Neural crest cell (in vitro differentiated cells): ENCODE measurements around the gene CROCC.

GRCh38 chr1:16459197-16460438 lies 19.1 kb downstream of the NECAP2 start:
- PRO-cap = no peak

DNA sequence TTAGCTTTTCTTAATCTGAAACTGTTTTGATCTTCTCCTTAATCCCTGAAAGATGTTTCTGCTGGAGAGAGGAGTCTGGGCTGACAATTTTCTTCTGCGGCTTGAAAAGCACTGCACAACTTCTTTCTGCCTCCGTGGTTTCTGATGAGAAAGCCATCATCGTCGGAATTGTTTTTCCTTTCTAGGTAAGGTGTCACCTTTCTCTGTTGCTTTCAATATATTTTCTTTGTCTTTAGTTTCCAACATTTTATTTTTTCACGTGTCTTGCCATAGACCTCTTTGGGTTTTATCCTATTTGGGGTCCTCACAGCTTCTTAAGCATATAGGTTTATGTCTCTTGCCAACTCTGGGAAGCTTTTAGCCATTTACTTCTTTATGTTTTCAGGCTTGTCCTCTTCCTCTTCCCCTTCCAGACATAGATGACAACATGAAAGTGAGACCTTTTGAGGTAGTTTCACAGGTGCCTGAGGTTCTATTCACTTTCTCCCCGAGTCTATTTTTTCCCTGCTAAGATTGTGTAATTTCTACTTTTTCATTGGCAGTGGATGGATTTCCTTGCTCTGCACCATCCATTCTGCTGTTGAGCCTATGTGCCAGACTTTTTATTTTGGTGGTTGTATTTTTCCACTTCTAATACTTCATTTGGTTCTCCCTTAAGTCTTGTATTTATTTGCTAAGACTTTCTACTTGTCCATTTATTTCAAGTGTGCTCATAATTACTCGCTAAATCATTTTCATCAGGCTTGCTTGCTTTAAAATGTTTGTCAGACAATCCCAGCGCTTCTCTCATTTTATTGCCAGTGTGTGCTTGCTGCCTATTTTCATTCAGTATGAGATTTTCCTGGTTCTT lies 32.7 kb downstream of the NECAP2 start:
- PRO-cap = no peak

DNA sequence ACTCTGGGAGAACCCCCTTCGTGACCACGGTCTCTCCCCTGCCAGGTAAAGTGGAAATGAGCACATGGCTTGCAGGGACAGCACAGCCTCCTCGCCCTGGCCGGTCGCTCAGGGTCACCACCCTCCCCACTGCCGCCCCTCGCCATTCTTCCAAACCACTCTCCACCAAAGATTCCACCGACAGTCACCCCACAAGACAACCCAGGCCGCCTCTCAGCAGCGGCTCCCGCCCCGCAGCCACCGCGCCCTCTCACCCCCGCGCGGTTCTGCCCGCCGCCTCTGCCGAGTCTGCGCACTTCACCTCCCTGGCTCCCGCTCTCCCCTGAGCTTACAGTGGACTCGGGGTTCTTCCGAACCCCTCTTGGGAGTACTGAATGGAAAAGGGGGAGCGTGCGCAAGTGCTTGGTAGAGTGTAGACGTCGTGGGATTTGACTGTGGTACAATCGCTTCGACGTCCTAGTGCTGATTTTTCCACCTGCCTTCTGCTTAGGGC lies 93.7 kb downstream of the NECAP2 start:
- PRO-cap = no peak

DNA sequence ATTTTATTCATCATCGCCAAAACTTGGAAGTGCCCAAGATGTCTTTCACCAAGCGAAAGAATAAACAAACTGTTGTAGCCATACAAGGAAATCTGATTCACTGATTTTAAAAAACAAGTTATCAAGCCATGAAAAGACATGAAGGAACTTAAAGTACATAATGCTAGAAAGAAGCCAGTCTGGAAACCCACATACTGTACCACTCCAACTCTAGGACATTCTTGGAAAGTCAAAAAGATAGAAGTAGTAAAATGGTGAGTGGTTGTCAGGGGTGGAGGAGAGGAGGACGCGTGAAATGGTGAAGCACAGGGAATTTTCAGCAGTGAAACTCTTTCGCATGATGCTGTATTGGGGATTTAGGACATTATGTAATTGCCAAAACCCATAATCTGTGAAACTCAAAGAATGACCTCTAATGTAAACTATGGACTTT lies 165.5 kb downstream of the NECAP2 start:
- PRO-cap = no peak

DNA sequence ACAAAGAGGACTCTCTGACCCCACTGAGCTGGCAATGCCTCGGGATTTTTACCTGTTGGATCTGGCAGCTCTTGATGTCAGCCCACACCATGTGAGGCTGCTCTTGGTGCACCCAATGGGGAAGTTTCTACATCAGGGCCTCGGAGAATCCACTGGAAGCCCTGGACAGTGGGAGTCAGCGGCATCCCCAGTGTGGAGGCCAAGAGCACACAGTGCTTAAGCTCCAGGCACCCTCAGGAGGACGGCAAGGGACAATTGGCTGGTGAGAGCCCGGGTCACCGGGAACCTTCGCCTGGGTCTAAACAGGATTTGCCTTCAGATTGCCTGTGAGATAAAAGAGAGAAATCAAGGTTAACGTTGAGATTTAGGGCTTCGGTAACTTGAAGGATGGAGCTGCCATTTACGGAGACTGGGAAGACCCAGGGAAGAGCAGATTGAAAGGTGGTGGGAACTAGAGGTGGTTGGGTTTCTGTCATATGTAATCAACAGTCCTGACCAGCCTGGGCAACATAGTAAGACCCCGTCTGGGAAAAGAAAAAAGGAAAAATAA lies 168.0 kb downstream of the NECAP2 start:
- PRO-cap = no peak

DNA sequence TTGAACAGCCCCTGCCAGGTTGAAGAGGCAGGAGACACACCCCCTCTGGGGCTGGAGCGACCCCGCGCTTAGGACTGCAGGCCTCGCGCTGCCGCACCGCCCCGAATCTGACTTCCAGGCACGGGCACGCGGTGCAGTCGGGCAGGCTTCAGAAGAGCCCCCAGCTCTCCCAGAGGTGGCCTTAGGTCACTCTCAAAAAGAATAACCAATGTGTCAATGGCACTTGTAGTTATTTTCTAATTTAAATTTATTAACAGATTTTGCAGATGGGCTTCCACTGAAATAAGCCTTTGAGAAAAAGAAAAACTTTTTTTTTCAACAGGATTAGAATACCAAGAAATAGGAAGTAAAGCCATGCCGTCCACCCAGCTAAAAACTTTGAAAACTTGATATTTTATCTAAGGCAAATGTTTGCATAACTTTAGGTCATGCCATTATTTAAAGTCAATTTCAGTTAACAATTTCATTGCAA lies 173.3 kb downstream of the NECAP2 start:
- PRO-cap = bidirectional peak, plus-strand start at position 110 of the sequence, minus-strand start at position 105 of the sequence

DNA sequence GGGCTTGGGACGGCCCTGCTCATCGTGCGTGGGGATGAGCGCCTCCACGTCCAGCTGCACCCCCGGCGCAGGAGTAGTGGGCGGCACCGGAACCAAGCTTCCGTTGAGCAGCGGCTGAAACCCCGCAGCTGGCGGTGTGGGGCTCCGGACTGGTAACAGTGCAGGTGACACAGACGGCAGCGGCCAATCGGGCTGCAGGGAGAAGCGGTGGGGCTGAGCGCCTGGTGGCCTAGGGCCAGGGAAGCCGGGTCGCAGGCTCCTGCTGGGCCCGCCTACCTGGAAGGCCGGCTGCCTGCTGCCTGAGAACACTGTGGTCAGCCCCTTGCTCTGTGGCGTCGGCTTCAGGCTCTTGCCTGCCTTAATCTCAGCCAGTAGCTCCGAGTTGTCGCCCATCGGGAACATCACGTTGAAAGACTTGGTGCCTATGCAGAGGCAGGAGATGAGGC lies 225.2 kb upstream of the CROCC start:
- PRO-cap = no peak

DNA sequence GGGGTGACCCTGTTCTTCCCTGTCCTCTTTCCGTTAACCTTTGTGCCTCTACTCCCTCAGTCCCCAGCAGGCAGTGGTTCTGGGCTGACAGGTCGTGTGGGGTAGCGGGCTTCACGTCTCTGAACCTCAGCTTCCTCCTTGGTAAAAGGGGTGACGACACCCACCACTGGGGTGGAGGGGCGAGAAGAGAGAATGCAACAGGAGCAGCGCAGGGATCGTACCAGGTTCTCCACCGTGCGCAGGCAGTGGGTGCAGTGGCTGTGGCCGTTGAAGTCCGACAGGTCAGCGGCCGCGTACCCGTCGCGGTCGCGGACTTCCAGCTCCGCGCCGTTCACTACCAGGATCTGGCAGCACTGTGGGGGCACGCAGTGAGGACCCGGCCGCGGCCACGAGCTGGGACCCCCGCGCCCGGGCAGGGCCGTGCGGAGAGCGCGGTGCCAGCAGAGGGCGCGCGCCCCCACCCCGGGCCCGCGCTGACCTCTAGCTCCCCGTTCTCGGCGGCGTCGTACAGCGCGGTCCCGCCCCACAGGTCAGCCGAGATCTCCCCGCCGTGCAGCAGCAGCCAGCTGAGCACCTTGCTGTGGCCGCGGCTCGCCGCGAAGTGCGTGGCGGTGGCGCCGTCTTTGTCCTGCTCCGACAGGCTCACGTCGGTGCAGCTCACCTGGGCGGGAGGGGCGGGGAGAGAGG lies 214.5 kb upstream of the CROCC start:
- PRO-cap = no peak

DNA sequence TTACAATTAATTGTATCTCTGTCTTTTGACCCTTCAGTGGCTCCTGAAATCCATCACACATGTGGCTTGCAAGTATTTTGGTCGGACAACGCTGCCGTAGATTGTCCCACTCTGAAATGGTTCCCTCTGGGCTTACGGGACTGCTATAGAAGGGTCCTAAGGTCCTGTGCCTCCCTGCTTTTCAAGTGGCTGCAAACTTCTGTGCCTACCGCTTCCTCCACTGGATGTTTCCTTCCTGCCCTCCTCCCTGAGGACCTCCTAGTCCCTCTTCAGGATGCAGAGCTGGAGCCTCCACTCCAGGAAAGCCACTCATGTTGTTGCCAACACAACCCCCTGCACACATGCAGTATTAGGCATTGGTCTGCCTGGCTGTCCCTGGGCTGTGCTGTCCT lies 155.1 kb upstream of the CROCC start:
- PRO-cap = no peak

DNA sequence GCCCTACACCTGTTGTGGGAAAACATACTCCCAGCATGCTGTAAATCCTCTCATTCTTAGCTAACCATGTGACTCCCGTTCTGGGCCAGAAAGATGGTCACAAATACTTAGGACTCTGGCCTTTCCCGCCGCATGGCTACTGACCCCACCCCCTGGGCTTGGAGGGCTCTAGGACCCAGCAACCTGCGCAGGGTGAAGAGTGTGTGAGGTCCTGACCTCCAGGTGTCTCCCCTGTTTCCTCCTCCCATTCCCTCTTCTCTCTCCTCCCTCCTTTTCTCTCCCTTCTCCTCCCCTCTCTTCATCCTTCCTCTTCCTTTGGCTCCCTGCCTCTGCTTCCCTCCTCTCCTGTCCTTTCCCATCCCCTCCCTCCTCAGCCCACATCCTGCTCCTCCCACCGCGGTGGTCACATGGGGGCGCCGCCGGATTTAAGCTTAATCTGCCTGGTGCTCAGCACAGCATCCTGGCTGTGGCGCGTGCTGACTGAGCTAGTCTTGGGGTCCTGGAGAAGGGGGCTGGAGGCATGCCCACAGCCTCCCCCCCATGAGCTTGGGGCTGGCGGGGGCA lies at the start of gene CROCC:
CROCC (plus strand) TSS at position 453 of the 564 bp plus-strand sequence.
- PRO-cap = bidirectional peak, plus-strand start at position 453 of the sequence, minus-strand start at position 331 of the sequence

GRCh38 chr1:17201177-17201478 lies 3.8 kb upstream of the PADI1 start:
- PRO-cap = no peak

DNA sequence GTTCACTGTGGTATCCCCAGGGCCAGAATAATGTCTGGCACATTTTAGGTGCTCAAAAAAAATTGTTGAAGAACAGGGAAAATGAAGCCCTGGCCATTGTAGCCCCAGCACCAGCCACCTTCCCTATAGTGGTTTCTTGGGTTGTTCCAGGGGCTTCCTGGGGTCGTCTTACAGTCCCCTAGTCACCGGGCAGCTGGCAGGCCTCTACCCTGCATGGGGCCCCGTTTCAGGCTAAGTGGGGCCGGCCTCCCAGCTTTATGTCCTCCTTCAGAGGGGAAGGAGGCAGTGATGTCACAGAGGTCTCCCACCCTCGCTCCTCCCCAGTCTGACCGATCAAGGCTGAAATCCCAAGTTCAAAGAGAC lies 3.4 kb upstream of the PADI1 start:
- PRO-cap = no peak

GRCh38 chr1:17355801-17356222 lies 16.2 kb upstream of the PADI6 start:
- PRO-cap = no peak

GRCh38 chr1:17377332-17377551 lies 5.2 kb downstream of the PADI6 start:
- PRO-cap = no peak

DNA sequence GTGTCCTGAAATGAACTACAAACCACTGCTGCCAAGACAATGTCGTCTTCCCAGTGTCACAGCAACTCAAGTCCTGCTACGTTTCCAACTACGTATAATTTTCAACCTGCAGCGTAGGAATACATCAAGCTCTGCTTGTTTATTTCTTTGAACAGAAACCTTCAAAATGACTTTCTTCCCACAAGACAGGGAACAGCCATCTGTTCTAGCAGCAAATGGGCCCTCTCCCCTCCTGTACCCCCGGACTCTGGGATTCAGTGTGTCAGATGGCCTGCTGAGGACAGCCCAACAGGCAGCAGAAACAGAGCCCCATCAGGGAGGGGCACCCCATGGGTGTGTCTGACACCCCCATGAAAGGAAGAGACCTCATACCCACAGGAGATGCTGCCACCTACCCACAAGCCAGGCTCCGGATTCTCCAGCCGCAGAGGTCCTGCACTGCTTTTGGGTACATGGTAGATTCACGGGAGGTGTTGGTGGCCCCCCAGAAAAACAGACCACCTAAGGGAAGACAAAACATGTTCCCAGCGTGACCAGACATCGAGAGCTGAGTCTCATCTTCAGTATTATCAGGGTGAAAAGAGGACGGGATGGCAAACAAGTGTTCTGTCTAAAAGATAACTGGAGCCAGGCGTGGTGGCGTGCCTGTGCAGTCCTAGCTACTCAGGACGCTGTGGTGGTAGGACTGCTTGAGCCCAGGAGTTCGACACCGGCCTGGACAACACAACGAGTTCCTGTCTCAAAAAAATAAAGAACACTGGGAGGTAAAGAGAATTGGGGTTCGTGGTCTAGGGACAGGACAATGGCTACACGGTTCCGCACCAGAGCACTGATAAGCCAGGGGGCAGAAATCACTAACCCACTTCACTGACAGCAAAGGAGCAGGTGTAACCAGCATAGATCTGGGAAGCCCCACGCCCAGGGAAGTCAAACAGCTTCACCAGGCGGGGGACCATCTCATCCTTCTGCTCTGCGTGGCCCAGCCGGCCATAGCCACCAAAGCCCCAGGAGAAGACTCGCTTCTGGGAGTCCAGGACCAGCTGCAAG lies 26.5 kb downstream of the RCC2 start:
- PRO-cap = no peak

- PRO-cap = no peak
Observed at GRCh38 chr1:17423439-17424357, 15.8 kb downstream of the RCC2 start.

DNA sequence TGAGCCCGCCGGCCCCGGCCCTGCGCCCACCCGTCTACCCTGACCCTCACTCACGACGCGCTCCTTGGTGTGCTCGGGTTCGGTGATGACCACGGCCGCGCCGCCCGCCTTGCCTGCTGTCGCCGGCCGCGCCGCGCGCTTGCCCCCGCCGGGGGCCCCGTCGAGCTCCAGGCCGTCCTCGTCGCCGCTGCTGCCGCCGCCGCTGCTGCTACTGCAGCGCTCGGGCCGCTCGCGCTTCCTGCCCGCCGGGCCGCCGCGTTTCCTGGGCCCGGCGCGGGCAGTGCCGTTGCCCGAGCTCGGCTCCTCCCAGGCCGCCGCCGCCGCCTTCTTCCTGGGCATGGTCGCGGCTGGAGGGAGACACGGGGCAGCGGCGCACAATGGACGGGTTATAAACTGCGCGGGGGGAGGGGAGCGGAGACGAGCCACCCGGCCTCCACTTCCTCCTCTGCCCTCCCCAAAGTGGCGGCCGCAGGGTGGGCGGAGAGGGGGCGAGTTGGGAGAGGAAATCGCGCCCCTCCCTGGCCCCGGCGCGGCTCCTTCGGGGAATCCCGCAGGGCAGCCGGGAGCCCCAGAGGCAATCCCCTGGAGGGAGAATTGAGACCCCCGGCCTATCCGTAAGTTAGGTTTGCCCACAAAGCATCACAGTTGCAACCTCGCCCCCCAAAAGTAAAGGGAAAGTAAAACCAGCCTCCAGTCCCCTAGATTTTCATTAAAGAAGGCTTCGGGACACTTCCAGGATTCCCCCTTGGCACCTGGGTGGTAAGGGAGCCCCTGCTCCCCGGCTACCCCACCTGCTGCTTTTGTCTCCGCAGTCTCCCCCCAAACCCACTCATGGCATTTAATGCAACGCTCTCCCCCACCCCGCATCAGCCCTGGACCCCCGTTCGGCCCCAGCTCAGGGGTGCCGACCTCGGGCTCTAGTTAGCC lies 1.0 kb downstream of the RCC2 start:
- PRO-cap = bidirectional peak, plus-strand start at position 49 of the sequence, minus-strand start at position 41 of the sequence; bidirectional peak, plus-strand start at position 436 of the sequence, minus-strand start at position 361 of the sequence

GRCh38 chr1:17460227-17460929 lies 20.9 kb upstream of the RCC2 start:
- PRO-cap = no peak

DNA sequence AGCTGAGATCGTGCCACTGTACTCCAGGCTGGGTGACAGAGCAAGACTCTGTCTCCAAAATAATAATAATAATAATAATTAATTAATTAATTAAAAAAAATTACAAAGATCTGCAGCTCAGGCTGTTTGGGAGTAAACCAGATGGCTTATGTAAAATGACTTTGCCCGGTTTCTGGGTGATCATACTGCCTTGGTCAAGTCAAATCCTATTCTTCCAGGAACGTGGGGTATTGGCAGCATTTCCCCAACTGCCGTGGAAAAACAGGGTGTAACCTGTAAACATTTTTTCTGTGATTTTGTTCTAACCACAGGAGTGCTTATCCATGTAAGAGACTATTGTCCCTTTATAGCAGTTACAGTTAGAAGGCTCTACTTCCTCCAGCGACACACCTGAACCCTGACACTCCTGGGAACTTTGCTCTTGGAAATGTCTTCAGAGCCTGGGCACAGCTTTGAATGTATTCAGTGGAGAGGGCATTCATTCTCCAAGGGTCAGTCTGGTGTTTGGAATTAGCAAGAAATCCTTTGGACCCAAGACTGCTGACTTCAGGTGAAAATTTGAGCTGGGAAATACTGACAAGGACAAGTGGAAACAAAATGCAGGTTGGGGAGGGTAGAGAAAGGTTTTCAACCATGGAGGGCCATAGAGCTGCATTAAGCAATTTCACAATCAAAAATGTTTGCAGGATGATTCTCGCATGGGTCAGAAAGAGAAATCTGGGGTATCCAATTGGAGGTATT lies 26.4 kb upstream of the ARHGEF10L start:
- PRO-cap = no peak

DNA sequence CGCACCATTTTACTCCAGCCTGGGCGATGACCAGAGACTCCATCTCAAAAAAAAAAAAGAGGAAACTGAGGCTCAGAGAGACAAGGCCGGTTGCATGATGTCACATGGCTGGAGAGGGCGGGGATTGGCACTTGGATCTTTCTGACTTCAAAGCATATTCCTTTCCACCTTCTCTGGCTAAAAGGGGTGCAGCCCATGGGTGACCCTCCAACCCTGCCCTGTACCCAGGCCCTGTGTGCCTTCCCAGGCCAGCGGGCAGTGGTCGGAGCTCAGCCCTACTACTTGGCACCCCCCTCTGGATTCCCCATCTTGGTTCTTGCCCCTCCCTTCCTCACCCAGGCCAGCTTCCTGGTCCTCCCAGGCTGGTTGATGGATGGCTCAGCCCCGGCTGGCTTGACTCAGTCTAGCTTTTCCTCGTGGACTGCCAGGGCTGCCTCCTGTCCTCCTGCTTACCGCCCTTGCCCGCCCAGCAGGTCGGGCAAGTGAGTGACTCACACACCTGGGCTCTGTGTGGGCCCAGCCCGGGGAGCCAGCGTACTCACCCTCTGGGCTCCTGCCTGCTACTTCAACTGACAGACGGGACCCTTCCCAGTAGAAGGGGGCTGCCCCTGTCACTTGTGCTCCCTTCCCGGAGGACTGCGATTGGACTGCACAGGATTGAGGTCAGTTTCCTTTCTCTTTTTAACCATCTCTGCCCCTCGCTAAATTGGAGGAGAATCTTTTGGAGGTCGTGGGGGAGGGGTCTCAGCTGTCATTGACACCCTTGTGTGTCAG lies 19.5 kb upstream of the ARHGEF10L start:
- PRO-cap = no peak